ENCODE measurements around the genes CTNNBL1 and TGM2.

DNA sequence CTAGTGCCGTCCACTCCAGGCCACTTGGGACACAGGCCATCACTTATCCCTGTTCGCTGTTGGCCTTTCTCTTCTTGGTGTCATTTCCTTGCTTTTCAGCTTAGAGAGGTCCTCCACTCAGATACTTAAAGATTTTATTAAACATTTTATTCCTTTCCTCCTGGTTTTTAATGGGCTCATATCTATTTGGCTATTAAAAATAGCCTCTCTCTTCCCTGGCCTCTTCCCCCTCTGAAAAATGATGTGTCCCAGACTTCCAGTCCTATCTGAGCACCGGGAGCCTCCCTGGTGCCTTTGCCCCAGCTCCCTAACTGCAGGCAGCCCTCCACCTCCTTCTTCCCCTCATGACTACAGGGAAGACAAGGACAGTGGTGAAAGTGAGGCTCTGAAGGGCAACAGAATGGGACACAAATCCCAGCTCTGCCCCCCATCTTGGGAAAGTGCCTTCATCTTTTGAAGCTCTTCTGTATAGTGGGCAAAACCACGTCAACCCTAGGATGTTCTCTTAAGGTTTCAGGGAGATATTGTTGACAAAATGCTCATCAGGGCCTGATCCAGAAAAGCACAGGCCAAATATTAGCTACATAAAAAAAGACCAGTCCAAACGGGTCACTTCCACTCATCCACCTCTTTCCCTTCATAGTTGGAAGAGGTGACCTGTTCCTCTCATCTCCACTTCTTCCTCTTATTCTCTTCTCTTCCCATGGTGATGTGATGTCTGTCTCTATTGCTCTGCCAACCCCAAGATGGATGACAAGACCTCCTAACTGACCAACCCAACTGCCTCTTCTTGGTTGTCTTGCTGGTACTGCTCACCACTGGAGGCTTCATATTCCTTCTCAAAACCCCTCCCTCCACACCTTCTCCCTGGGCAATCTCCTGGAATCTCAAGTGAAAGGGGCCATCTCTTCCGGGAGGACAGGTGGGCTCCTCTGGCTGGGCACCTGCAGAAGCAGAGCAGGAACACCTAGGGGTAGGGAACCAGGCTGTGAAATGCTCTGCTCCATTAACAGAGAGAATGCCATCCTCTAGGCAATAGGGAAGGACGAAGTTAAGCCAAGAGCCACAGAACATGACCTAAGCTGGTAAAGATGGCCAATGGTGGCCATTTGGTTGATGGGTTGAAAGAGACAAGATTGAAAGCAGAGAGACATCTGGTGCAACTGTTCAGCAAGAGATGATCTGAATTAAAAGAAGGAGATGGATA is 10.2 kb upstream of the NNAT start:
- PRO-cap = no peak

DNA sequence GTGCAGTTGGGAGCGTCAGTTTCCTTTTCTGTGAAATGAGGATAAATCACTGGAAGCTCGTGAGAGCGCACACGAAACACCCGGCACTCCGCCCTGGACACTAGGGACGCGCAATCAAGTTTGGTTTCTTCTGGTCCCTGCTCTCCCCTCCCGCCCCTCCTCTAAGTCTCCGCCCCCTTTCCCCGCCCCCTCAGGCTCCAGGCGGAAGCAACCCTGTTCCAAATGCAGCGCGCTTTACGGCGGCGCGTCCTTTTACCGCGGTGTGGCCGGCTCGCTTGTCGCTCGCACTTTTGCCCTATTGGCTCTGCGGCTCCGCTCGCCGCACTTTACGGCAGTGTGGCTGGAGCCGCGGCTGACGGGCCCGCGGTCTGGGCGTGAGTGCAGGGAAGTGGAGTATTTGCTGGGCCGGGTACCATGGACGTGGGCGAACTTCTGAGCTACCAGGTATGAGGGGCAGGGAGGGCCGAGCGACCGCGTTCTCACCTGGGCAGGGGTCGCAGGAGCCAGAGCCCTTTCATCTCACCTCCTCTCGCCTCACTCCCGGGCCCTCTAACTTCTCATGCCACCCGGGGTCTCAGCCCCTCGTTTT is at the start of gene CTNNBL1:
Gene CTNNBL1 (plus strand): TSS at position 322 of the 589 bp plus-strand sequence.
- PRO-cap = bidirectional peak, plus-strand start at position 343 of the sequence, minus-strand start at position 102 of the sequence

DNA sequence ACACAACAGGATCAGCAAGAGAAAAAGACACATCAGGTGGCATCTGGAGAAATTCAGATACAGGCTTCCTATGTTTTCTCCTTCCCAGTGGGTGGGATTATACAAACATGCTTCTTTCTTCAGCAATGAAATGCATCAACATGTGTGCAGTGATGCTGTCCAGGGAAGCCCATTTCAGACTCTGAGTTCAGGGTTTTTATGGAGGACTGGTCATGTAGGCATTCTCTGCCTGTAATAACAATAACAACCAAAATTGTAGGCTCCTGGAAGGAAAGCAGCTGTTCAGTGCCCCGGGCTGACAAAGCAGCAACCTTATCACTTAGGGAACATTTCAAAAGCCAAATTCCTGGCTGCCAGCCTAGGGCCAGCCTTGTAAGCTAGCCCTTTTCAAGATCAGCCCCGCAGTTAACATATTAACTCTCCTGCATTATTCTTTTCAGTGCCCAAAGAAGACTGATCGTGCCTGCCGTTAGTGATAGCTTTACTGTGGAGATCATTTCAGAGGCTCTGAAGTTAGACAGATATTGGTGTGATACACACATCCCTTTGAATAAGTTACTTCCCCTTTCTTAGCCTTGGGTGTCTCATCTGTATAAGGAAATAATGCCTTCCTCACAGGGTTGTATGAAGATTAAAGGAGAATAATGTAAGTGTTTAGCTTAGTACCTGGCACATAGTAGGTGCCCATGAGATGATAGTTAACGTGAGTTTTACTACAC is 44.0 kb downstream of the CTNNBL1 start:
- PRO-cap = no peak

GRCh38 chr20:37983965-37984644 is 49.2 kb downstream of the TTI1 start:
- PRO-cap = no peak

DNA sequence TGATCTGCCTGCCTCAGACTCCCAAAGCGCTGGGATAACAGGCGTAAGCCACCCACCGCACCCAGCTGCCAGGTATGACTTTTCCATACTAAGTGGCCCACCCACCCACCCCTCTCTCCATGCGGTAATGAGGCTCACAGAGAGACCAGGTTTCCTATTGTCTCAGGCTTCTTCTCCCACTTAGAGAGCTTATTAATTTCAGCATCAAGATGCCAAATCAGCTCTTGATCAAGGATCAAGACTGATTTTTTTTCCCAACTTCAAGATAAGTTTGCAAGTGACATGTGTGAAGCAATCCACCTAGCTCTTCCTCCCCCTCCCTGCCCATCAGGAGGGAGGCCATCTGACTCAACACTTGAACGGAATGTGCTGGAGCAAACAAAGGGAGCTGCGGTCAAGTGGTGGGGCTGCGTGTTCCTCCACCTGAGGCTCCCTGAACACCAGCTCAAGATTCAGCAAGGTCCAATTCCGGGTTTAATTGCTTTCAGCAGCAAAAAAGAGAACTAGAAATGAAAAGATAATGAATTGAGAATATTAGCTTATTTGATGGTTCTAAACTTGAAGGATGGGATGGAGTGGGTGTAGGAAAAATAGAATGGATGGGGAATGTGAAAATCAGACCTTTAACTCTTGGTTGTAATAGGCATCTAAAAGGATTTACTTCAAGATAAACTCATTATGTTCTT is 38.7 kb downstream of the TTI1 start:
- PRO-cap = no peak

DNA sequence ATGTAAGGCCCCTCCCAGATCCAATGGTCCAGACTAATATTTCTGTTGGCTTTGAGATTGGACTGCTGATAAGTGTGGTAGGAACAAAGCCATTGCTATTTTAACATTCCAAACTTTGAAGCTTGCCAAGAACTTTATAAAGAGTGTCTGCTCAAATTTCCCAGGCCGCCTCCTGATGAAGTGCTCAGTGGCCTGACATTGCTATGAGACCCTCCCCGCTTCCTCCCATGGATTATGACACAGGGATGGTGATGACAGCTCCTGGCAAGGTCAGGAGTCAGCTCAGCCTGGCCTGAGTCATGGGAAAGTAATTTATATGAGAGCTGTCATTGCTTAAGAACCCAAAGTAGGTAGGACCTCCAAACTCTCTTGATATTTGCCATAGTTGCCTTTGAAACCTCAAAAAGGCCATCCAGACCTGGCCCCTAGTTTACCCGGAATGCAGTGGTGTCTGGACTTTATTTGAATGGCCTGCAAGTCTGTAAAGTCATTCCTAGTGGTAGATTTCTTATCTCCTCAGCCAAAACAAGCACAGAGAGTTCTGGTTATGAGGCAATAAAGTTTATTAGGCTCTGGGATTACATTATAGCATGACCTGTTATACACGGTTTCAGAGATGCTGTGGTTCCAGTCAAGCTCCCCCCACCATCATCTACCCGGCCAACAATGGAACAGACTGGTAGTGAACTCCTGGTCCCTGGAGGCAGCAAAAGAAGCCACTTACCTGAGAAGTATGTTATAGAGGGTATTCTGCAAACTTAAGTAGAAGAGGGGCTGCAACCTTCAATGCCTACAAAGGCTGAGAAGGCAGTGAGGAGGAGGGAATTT is 55.1 kb downstream of the TGM2 start:
- PRO-cap = no peak

DNA sequence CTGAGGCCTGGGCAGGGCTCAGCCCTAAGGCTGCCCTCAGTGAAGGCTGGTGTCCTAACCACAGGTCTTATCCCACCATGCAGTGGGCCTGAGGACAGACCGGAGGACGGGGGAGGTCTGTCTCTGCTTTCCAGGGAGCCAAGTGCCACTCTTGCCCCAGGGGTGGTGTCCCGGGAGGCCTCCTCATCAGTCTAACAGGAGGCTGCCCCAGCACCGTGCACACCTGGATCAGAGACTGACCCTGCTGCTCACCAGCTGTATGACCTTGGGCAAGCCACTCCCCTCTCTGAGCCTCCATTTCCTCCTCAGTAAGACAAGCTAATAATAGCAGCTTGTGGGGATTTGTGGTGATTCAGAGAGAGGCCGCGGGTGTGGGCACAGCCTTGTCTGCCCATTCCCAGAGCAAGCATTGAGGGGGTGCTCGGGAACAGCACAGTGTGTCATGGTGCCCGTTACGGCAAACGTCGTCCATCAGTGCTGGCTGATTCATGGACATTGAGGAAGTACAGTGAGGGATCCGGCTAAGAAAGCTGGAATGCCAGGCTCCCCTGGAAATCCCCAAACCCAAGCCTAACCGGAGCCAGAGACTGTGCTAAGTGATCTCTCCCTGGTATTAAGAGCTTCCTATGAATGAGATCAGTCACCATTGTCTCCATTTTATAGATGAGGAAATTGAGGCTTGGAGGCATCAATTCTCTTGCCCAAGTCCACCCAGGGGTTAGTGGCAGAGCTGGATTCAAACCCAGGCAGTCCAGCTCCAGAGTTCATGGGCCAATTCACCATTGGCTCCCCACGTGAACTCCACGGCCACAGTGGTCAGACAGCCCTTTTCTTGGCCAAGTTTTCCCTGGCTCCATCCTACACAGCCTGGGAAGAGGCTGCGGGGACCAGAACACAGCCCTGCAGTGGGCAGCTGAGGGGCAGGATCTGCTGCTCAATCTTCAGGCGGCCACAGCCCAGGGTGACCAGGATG is 20.8 kb downstream of the TGM2 start:
- PRO-cap = bidirectional peak, plus-strand start at position 350 of the sequence, minus-strand start at position 193 of the sequence

DNA sequence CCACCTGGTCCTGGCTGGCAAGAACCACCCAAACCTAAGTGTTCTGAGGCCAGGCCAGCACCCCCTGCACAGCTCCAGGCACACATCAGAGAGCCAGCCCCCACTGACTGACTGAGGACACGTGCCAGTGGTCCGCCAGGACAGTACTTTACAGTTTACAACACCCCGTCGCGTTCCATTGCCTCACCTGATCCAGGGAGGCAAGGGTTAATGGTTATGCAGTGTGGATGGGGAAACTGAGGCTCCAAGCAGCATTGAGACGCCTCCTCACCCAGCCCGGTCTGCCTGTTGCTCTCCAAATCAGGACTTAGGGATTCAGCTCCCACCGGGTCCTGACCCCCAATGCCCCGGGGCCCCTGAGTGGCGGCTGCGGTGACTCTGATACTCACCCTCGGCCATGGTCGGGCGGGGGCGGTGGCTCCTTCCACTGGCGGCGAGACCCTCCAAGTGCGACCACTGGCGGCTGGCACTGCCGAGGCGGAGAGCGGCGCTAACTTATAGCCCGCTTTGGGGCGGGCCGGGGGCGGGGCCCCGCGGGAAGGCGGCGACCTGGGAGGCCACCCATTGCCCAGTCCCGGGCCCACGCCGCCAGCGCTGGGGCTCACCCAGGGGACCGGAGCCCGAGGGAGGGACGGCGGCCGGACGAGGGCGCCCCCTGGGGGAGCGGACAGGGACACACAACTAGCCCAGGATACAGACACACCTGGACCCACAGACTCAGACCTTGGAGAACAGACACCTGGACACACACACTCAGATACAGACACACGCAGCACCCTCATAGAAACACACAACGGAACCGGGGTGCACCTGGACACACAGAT is at the start of gene TGM2:
Gene TGM2 (minus strand): TSS at position 471 of the 824 bp plus-strand sequence.
- PRO-cap = unidirectional peak, minus-strand start at position 471 of the sequence

DNA sequence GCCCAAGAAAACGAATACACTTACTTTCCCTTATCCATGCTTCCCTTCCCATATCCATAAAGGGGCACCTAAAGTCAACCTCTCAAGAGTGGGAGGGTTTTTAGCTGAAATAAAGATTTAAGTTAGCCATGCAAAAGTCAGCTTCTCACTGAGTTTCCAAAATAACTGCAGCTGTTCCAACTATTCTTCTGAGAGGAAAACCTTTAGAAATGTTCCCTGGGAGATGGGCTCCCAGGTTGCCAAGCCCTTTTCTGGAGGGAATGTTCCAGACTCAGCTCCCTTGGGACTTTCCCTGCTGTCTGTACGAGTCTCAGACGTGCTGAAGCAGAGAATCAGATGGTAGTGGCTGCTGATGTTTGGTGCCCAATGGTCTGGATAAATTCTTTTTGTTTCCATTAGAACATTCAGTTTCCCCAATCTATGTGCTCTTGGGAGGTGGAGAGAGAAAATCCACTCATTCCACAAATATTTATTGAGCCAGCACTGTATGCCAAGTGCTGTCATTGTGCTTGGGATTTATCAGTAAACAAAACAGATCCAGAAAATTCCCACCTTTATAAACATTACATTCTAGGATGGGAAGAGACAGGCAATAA is 48.8 kb downstream of the LBP start:
- PRO-cap = no peak

- PRO-cap = no peak
Measured at GRCh38 chr20:38541605-38542163, 39.3 kb upstream of the ADIG start.

- PRO-cap = no peak
Measured at GRCh38 chr20:38559453-38559815, 21.6 kb upstream of the ADIG start.

DNA sequence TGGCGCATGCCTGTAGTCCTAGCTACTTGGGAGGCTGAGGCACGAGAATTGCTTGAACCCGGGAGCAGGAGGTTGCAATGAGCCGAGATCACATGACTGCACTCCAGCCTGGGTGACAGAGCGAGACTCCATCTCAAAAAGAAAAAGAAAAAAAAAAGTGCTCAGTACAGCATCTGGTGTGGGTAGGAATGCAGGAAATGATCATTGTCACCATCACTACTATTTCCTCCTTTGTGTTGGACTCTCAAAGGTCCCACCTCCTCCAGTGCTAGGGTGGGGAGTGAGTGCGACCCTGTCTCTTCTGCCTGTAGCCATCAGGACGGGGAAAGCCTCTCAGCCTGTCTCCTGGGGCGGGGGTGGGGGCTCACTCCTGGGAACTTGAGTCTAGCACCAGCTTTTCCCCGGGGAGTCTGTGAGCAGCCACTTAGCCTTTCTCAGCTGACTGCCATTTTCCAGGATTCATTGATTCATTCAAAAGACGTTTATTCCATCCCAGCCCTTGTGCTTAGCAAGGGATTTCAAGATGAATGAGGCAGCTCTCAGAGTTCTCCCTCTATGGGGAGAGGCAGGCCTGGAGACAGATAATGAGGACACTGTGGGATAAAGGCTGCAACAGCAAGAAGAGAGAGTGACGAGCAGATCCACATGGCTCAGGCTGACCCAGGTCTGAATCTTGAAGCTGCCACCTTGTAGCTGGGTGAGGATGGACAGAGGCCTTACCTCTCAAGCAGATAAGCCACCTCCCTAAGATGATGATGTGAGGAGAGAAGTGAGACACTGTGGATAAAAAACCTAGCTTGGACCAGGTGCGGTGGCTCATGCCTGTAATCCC is 3.6 kb downstream of the PPP1R16B start:
- PRO-cap = no peak

DNA sequence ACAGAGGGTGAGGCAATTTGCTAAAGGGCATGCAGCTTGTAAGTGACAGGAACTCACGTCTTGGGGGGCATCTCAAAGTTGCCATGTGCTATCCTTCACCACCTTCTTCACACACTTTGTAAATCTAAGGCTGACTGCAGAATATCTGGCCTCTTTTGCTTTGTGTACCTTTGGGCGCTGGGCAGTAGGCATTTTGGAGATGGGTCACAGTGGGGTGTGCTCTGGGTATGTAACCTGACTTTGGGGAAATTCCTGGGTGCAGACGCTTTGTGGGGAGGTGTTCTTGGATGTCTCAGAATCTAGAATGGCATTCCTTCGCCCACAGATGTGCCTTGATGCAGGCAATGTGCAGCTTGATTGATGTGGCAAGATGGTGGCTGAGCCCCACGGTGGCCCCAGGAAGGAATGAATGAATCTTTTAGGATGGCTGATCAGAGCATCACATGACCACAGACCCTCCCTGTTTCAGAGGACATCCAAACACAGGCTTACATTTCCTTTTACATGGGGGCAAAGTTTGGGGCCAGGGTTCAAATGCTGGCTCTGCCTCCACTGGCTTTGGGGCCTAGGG is 5.4 kb downstream of the PPP1R16B start:
- PRO-cap = no peak

GRCh38 chr20:38947548-38948577 is 14.3 kb upstream of the DHX35 start:
- PRO-cap = no peak

DNA sequence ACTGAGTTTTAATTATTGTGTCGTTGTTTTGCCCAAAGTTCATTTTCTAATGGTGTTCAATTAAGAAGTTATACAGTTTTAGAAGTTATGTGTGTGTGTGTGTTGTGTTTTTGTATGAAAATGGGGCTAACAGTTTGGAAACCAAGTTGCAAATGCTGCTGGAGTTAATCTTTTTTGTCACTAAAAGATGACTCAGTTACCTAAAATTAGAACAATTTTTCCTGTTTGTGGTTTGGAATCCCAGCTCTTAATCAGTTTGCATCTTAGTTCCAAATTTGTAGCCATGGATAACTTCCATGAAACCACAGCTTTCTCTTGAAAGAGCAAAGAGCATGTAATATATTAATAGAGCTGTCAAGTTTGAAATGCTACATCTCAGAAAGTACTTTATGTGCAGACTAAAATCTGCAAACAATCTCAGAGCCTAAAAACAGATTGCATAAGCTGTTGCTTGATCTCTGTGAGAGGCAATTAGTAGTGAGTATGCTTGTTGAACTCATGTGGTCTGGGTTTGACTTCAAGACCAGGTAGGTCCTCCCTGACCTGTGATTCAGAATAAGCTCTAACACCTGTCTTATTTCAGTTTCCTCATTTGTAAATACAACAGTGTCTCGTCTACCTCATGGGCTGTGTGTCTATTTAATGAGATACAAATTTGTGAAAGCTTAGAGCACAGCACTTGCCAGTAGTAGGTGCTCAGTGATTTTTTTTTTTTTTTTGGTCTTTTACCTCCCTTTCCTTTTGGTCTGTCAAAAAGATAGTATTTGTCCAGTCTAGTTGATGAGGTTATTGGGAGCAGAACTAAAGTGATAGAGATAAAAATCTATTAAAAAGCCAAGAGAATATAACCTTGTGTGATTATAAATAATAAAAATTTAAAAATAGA is 23.6 kb downstream of the DHX35 start:
- PRO-cap = no peak

DNA sequence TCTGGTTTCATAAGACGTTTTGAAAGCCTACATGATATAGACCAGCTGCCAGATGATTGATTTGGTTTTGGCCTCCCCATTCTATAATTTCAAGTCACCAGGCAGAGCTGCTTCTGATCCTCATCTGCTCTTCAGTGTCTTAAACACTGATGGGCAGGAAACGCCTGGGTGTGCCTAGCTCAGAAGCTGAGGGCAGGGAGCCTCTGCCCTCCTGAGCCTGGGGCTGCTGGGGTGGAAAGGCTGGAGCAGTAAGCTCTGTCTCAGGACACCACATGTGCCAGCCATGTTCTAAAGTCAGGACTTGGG is 24.6 kb downstream of the DHX35 start:
- PRO-cap = no peak

GRCh38 chr20:39757482-39757681 is 795.2 kb downstream of the DHX35 start:
- PRO-cap = no peak

DNA sequence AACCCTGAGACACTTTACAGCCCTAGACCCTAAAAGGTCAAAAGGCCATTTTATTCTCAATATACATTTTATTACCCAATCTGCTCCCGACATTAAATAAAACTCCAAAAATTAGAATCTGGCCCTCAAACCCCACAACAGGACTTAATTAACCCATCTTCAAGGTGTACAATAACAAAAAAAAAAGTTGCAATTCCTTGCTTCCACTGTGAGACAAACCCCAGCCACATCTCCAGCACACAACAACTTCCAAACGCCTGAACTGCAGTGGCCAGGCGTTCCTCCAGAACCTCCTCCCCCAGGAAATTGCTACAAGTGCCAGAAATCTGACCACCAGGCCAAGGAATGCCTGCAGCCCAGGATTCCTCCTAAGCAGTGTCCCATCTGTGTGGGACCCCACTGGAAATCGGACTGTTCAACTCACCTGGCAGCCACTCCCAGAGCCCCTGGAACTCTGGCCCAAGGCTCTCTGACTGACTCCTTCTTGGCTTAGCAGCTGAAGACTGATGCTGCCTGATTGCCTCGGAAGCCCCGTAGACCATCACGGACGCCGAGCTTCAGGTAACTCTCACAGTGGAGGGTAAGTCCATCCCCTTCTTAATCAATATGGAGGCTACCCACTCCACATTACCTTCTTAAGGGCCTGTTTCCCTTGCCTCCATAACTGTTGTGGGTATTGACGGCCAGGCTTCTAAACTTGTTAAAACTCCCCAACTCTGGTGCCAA is 417.9 kb downstream of the MAFB start:
- PRO-cap = no peak

- PRO-cap = no peak
Measured at GRCh38 chr20:40287233-40287799, 401.7 kb downstream of the MAFB start.

GRCh38 chr20:40658382-40659094 is 30.5 kb downstream of the MAFB start:
- PRO-cap = no peak

Data from ileum (tissue), 1 donor.